NT2/D1 (cell line): ENCODE results near the genes ARL2BP and DOK4.

- RRBS, 2 experiments = no CpG with 5 or more reads among the region's 4 CpGs
Measured at GRCh38 chr16:56708416-56708844, 21.5 kb upstream of the NUP93 start.

DNA sequence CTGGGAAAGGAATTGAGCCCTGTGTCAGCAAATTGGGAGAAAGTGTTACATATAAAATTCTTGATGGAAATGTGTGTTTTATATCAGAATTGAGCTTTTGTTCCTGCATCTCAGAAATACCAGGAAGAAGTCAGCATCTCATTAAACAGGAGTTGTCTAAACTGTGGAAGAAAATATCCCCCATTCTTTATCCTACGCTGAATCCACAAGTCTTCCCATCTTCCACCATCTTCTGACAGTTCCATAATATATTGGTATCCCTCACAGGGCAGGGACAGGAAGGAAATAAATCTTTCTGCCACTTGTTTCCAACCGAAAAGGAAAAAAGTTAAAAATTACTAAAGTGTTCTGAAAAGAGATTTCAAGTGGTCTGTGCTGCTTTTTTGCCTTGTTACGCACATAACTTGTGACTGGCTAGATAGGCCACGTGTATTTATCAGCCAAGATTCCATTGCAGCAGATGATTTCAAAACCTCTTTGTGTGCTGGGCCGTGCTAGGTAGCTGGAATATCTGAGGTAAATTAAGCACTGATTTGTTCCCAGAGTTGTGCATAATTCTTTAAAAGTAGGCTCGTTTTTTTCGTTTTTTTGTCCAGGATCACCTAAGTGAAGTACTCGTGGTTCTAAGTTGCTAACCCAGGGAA lies 16.6 kb upstream of the SLC12A3 start:
- RRBS, 2 experiments = no CpG with 5 or more reads among the region's 8 CpGs

GRCh38 chr16:56930929-56932018 lies 668 bp upstream of the HERPUD1 start:
- RRBS, 2 experiments = under 1 to 2% methylated on average over 11 of the region's 47 CpGs

DNA sequence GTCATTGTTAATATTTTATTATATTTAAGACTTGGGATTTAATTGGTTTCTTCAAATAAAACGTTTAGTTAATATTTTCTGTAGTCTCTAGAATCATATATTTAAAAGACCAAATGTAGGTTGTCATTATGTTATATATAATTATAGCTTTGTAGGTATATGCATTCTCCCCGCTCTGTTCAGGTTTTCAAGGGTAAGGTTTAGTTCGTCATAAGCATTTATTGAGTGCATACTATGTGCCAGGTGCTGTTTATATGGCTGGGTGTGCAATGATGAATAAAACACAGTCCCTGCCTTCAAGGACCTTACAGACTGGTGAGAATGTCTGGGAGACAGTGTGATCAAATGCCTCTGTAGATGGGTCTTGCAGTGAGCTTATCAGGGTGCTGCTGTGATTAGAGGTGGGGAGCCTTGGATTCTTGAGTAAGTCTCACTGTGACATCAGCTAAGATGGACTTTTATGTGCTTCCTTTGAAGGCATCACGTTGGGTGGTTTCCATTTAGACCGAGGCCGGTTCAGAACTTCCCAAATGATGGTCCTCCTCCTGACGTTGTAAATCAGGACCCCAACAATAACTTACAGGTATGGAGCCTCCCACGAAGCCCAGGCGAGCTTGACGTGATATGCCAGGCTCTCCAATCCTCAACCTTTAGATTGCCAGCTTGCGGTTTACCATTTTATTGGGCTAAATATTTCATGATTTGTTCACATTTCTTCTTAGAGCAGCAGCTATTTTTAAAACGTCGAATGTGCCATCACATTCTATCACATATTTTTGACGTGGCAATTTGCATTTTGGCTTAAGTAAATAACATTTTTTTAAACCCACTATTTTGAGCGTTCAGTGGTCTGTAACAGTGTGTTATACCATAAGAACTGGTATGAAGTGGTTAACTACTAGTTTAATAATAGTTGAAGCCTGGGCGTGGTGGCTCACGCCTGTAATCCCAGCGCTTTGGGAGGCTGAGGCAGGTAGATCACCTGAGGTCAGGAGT lies 10.0 kb downstream of the HERPUD1 start:
- RRBS, 2 experiments = no CpG with 5 or more reads among the region's 18 CpGs

DNA sequence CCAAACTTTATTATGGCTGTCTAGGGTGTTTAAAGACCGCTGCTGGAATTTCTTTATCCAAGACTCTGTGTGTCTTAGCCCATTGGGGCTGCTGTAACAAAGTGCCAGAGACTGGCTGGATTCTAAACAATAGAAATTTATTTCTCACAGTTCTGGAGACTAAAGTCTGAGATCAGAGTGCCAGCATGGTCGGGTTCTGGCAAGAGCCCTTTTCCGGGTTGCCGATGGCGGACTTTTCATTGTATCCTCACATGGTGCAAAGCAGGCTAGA lies 9.4 kb downstream of the NLRC5 start:
- RRBS, 2 experiments = no CpG with 5 or more reads among the region's 5 CpGs

GRCh38 chr16:57026073-57026272 lies 36.6 kb downstream of the NLRC5 start:
- RRBS, 2 experiments = no CpG with 5 or more reads among the region's 9 CpGs

- RRBS, 2 experiments = no CpG with 5 or more reads among the region's 8 CpGs
Measured at GRCh38 chr16:57042578-57043177, 49.7 kb upstream of the CPNE2 start.

DNA sequence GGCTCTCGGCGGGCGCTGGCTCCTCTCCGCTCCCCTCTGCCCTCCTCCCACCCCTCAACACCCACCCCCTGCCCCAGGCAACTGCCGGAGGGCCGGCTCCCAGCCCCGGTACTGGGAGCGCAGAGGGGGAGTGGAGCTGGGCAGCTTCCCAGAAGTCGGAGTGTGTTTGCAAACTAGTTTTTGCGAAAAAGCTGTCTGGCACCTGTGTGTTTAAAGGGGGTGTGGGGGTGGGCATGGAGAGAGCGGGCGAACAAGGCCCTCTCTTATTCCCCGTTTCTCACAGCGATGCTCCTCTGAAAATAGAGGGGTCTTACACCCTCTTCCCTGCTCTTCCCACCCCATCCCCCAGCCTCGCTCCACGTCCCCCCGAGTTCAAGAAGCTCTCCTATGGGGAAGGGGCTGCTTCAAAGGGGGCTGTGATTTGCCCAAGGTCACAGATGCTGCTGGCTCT lies 812 bp downstream of the CPNE2 start:
- RRBS, 2 experiments = no CpG with 5 or more reads among the region's 17 CpGs

- RRBS, 2 experiments = no CpG with 5 or more reads among the region's 37 CpGs
Measured at GRCh38 chr16:57115236-57116447, 23.3 kb downstream of the CPNE2 start.

- RRBS, 2 experiments = under 1 to 2% methylated on average over 25 of the region's 105 CpGs
Measured at GRCh38 chr16:57244745-57246143, at the start of gene ARL2BP. ARL2BP (plus strand) TSS chr16:57245259.

DNA sequence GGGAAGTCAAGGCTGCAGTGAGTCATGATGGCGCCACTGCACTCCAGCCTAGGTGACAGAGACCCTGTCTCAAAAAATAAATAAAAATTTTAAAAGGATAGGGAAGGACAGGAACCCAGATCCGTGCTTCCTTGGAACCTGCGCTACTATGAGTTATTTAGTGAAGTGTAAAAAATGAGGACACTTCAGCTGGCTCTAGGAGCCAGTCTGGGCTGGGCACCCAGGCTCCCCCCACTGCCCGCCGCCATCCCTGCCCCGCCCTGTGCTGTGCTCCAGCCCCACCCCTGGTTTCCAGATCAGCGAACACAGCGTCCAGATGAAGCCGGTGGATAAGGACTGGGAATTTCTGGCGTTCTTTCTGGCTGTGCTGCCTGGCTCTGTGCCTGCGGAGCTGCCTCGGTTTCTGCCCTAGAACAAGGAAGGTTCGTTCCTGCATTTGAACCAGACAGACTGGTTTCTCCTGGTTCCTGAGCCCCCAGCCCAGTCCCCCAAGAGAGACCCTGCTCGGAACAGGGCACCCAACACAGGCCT lies 18.5 kb downstream of the PLLP start:
- RRBS, 2 experiments = no CpG with 5 or more reads among the region's 14 CpGs

DNA sequence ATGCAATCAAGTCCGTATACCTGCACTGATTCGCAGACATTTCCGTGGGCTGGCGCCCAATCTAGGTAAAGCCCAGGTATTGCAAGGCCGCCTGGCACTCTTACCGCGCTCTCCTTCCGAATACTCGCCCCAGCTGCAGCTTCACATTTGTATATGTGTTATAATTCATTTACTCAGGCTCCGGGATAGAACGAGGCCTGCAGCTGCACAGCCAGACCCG lies 16.4 kb upstream of the PLLP start:
- RRBS, 2 experiments = 72 to 85% methylated on average over 2 of the region's 12 CpGs

DNA sequence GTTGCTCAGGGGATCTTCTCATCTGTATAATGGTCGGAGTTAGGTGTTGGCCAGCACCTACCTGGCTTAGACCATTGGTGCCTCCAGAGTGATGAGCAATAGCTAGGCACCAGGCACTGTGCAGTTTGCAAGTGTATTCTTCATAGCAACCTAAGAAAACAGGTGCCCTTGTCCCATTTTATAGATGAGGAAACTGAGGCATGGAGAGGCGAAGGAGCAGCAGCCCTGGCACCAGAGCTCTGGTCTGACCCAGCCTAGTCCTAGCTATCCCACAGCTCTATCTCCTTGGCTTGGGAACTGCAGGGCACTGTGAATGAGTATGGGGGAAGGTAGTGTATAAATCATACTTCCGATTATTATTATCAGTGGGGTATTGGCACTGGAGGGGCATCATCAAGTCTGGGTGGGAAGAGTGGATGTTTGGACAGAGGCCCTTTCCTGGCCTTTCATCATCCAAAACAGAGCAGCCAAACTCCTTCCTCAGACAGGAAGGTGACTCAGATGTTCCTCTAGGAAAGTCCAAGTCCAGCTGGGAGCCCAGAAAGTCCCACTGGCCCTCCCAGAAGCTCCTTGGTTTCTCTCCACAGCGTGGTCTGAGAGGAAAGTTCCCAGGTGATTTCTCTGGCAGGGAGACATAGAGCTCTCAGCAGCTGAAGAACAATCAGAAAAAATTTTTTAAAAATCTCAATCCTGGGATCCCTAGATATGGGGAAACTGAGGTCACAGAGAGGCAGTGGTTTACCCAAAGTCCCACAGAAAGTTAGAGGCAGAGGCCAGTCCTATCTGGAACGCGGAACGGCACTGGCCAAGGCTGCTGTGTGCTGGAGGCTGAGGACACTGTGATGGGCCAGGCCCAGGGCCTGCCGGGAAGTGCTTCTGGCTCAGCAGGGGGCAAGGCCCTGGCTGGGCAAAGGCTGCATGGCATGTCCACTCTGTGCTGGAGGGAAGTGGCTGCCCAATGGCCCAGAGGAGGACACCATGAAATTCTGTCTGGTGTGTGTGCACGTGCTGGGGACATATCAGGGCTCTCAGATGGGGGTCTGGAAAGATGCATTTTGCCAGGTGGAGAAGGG lies 32.2 kb upstream of the PLLP start:
- RRBS, 2 experiments = no CpG with 5 or more reads among the region's 9 CpGs

GRCh38 chr16:57374233-57374571 lies 1.9 kb downstream of the CX3CL1 start:
- RRBS, 2 experiments = no CpG with 5 or more reads among the region's 7 CpGs

- RRBS, 2 experiments = no CpG with 5 or more reads among the region's 9 CpGs
Measured at GRCh38 chr16:57422270-57423052, 17.9 kb downstream of the CCL17 start.

DNA sequence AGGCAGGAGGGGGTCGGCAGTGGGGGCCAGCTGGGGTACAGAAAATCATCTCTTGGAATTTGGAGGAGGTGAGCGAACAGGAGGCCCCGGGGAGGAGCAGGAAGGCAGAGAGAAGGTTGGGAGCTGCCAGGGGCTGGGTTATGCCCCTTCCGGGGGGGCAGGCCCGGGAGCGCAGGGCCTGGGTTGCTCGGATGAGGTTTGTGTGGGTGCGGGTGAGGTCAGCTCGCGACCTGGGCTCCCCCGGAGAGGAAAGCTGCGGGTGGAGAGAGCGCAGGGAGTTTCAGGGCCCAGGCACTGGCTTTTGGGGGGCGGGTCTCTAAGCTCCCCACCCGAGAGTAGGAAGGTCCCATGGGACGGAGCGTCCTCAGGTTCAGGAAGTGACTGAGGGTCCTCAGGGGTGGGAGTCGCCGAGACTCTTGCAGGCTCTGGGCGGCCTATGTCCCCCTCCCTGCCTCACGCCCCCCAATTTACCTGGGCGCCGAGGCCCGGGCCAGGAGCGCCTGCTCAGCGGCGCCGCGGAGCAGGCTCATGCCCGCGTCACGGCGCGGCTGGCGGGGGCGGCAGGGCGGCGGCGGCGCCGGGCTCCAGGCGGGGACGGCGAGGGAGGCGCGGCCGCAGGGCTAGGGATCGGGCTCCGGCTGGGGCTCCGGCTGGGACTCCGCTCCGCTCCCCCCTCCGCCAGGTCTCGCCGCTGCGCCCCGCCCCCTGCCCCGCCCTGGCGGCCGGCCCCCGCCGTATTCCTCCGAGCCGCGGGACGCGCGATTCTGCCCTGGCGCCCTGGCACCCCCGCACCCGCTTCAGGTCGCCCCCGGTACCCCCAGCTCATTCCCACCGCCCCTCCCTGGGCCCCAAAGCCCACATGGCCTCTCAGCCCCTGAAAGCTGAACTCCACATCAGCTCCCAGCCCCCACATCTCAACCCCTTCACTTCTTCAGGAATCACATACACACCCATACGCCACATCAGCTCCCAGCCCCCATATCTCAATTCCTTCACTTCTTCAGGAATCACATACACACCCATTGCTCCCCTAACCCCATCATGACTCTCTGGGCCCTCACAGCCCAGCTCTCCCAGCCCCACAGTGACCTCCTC lies at the start of gene DOK4:
Gene DOK4 (minus strand): TSS at position 660 of the 1,095 bp plus-strand sequence.
- RRBS, 2 experiments = 1 to 3% methylated on average over 48 to 52 of the region's 75 CpGs

DNA sequence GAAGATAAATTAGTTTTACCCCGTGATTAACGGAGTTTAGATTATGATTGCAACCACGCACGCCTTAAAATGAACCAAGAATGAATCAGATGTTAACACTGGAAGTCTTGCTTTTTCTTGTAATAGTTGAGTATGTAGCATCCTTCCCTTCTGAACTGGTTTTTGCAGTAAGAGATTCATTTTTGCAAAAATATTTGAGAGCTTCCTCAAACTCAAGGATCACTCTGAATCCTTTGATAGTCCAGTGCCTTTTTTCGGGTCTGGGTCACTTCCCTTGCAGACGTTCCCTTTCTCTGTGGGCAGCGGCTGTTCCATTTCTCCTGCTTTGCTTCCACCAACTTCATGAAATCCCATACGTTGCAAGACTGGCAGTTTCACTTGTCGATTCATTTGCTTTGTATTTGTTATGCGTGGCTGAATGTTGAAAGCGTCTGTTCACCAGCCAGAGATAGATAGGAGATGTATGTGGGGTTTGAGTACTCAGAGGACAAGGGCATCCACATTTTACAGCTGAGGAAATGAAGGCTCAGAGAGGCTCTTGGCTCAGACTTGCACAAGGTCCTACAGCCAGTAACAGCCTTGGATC lies 1.1 kb upstream of the CCDC102A start:
- RRBS, 2 experiments = no CpG with 5 or more reads among the region's 11 CpGs

GRCh38 chr16:57609371-57610283 lies 18.8 kb upstream of the ADGRG1 start:
- RRBS, 2 experiments = no CpG with 5 or more reads among the region's 14 CpGs

DNA sequence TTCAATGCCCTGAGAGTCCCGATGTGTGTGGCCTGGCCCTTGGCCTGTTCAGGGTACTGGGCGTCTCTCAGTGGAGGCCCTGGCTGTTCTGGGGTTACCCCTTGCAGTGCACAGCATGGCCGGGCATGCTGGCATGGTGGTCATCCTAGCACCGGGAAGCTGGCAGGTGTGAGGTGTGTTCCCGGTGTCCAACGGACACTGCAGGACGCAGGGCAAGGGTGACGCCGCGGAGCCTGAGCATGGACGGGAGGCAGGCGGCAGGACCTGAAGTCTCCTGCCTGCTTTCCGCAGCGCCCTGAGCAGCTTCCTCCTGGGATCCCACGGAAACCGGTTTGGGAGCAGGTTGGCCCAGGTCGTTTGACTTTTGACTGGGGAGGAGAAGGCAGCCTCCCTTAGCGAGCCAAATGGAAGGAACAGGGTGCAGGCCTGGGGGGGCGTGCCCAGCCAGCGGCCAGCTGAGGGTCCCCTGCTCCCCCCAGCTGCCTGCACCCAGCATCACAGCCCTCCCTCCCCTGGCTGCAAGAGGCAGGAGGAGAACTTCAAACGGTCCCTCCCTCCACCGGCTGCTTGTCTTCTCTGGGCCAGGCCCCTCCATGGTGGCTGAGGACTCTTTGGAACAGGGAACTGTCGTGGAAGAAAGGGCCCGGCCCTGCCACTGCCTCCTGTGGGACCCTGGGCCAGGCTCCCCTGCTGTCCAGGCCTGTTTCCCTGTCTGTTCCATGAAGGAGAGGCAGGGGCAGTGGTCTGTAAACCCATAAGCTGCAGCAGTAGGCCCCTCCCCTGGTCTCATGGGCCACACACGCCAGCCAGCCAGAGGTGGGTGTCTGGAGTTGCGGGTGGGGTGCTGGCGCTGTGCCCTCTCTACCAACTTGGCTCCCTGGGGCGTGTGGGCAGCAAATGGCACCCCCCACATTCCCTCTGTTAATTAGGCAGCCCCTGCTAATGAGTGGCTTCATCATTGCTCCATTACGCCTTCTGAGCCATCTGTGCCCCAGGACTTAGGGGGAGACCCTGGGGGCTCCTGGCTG lies 7.9 kb upstream of the ADGRG1 start:
- RRBS, 2 experiments = 67 to 90% methylated on average over 3 of the region's 29 CpGs

DNA sequence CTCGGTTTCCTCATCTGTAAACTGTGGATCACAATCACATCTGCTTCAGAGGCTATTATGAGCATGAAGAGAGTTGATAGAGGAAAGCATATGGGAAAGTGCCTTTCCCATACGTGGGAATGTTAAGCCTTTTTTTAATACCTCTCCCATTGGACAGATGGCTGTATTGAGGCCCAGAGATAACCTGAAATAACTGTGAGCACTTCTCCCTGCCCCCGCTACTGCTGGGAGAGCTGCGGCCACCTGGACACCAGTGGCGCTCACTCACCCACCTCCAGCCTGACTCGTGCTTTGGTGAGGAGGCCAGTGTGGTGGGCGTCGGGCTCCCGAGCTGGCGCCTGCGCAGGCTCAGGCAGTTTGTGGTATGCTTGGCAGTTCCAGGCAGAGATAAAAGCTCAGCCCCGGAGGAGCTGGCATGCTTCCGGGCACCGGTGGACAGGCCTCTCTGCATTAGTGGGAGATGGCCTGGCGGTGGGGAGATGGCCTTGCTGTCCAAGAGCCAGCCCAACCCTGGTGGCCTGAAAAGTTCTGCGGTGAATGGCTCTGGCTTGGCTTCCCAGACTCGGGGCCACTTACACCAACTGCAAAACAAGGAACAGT lies 4.0 kb downstream of the ADGRG1 start:
- RRBS, 2 experiments = no CpG with 5 or more reads among the region's 17 CpGs